Helper T cell (primary cell): ENCODE measurements around the genes SERPINF1 and SMYD4.

- PRO-cap, 2 experiments, result no peak in any of the 2 experiments
Measured at GRCh38 chr17:1462199-1462941, 6.3 kb upstream of the CRK start.

DNA sequence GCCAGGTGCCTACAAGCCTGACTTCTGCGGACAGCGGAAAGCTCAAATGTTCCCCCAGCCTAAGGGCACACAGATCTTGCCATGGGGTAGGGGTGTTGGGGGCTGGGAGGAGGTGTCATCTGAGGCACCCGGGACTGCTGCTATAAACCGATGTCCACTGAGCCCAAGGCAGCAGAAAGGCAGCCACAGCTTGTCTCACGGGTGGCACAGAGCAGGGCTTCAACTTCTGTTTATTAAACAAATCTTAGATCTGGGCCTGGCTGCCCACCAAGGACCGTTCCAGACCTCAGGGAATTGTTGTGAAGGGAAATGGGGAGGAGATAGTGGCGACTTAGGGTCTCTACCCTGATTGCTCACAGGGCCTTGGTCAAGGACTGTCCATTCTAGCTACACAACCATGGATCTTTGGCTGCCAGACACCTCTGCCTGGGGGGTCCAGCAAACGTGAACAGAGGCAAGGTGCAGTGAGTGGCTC lies 3.5 kb downstream of the MYO1C start:
- PRO-cap, 2 experiments, result no peak in any of the 2 experiments

DNA sequence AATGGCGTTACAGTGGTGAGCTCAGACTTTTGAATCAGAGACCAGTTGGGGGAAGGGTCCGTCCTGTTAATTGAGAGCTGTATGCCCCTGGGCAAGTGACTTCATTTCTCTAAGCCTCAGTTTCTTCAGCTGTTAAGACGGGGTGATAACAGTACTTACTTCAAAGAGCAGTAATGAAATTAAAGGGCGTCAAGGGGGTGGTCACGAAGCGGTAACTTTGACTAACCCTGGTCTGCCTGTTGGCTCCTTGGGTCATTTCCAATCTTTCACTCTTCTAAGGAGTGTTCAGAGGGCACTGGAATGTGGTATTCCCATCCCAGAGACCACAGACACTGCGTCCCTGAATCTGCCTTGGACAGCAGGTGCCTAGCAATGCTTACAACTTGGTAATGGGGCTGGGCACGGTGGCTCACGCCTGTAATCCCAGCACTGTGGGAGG lies 8.9 kb upstream of the MYO1C start:
- PRO-cap, 2 experiments, result no peak in any of the 2 experiments

DNA sequence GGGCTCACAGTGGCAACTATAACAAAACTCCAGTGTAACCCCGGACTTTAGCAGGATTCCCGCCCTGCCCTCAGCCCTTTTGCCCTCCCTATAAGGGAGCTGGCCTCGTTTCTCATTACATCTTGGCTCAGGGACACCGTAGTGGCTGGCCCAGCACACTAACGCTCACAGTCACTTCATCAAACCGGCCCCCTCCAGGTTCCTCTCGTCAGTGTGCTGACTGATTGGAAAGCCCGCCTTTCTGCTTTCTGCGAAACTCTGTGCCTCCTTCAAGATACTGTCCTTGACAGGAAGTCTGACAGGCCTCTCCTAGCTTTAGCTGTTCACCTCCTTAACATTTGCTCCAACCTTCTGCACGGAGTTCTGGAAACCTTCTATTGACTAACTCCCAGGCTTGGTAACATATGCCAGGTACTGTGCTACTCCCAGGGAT lies 11.3 kb upstream of the MYO1C start:
- PRO-cap, 2 experiments, result no peak in any of the 2 experiments

GRCh38 chr17:1515185-1516393 lies 823 bp downstream of the INPP5K start:
- PRO-cap, 2 experiments, result no peak in any of the 2 experiments

GRCh38 chr17:1552821-1553467 lies 9.6 kb downstream of the PITPNA start:
- PRO-cap, 2 experiments, result no peak in any of the 2 experiments

GRCh38 chr17:1572340-1573086 lies 9.9 kb upstream of the PITPNA start:
- PRO-cap, 2 experiments, result no peak in any of the 2 experiments

GRCh38 chr17:1577105-1578006 lies 14.8 kb upstream of the PITPNA start:
- PRO-cap, 2 experiments, result no peak in any of the 2 experiments

DNA sequence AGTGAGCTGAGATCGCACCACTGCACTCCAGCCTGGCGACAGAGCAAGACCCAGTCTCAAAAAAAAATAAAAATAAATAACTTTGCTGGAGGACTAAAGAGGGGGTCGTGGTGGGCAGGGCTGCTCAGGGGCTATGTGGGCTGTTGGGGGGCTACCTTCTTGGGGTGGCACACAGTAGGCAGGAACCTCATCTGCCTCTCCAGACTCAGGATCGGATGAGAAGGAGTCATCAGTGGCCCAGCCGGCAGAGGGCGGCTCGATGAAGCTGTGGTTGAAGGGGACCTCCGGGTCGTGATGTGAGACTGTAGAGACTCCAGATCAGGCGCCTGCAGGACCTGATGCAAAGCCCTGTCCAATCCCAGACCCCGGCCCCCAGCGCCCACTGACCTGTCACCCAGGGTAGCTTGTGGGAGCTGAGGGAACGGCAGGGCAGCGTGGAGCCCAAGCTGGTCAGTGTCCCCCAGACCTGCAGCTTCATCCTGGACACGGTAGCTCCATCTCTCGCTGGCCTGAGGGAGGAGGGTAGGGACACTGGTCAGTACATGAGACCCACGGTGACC lies 8.0 kb upstream of the SLC43A2 start:
- PRO-cap, 2 experiments, result no peak in any of the 2 experiments

DNA sequence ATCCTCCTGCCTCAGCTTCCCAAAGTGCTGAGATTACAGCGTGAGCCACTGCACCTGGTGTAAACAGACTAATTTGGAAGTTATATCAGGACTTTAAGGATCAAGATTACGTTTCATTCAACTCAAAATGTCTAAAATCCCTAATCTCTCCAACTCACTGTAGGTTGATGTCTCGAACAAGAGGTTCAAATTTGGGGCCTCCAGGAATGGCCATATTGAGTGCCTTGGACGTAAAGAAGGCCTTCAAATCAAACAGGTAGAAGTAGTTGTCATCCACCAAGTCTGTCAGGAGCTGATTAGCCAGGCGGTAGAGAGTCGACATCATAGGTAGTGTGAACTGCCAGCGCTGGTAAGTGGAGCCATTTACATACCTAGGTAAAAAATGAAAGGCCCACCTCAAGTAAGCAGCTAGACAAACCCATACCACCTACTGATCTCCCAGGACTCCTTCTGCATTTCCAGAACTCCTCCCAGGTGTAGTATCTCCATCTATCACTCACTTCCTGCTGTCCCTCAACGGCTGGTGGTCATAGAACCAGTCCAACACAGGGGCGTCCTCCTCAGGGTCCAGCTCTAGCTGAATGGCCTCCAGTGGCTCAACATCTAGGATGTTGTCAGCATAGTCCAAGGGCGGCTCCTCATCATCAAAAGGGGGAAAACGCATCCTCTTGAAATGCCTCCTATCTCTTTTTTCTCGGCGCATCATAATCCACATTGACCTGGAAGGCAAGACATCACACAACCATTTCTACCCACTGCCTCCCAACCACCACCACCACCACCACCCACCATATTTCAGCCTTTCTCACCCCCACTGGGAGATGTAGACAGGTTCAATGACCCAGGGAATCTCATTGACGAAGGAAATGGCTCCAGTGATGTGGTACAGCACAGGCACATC lies 3.1 kb downstream of the PRPF8 start:
- PRO-cap, 2 experiments, result no peak in any of the 2 experiments

- PRO-cap, 2 experiments, result no peak in any of the 2 experiments
Measured at GRCh38 chr17:1713096-1713356, 2.8 kb upstream of the TLCD2 start.

DNA sequence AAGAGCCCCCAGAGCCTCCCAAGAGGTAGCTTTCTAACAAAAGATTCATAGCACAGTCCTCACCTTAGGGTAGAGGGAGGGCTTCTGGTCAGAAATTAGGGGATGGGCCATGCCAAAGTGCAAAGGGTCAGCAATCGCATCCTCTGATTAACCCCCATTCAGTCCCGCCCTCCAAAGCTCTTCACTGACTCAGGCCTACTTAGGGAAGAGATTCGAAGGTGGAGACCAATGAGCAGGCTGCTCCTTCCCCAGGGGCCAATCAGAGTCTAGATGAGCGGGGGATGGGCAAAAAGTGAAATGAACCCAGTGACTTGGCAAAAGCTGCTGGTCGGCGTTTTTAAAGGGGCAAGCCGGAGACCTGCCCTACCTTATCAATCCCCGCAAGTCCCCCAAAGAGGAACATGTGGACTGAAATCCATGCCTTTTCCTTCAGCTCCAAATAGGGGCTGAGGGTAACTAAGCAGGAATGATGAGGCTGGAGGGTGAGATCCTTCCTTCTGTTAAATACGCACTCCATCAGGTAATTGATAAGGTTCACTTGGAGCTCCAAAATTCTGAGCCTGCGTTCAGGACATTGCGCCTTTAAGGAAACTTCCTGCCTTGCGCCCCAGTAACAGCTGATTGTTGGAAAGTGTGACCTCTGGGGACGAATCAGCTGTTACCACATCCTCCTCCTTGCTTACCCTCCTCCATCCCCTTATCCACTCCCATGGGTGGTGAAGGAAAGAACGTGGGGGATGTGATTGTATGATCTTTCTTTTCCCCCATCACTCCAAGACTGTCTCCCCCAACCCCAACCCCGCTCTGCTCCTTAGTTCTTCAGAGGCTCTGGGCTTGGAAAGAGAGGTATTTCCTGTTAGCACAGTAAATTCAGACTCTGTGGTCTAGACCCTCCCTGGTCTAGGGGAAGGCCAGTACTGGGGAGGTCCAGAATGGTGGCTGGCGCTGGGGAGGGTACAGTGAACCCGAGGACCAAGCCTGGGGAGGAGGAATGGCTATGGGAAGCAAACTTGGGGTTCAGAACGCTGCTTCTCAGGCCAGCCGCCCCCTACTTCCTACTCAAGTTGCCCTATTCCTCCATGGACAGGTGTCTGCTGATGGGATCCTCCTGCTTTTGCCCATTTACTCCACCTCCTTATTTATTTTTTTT lies 7.2 kb upstream of the WDR81 start:
- PRO-cap, 2 experiments, result peak in 2 of 2 experiments; most common plus-strand start position 300 of the sequence (in 1); most common minus-strand start position 173 of the sequence (in 1)

- PRO-cap, 2 experiments, result no peak in any of the 2 experiments
Measured at GRCh38 chr17:1730669-1731370, 6.3 kb downstream of the WDR81 start.

DNA sequence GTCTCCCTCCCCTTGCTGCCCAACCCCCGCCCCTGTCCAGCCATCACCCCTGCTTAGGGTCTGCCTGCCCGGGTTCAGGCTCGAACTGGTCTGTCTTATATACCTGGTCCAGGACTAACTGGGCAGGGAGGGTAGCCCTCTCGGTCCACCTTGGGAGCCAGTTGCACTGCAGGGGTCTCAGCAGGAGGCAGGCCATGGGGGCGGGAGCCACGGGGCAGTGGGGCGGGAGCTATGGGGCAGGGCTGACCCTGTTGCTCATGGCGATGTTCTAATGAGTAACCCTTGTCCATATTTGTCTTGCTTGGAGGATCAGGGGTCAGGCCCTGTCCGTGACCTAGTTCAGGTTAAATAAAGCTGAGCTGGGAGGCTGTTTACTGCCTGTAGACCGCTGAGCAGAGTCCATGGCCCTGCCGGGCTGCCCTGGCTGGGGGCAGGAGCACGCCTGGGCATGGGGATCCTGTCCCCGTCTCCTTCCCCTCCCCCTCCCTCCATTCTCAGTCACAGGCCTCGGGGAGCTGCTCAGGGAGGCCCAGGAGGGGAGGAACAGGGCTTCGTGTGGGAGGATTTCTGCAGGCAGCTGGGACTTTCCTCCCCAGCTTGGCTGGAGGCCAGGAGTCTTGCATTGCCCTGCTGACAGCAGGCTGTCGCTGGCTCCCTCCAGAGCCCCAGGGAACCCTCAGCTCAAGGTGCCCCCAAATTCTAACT lies 6.3 kb upstream of the SERPINF2 start:
- PRO-cap, 2 experiments, result no peak in any of the 2 experiments

- PRO-cap, 2 experiments, result no peak in any of the 2 experiments
Measured at GRCh38 chr17:1743033-1743293, 292 bp downstream of the SERPINF2 start.

GRCh38 chr17:1746766-1747658 lies 4.3 kb downstream of the SERPINF2 start:
- PRO-cap, 2 experiments, result no peak in any of the 2 experiments

GRCh38 chr17:1761605-1762175 lies at the start of gene SERPINF1:
Gene SERPINF1, plus strand, starts transcription at chr17:1762060.
- PRO-cap, 2 experiments, result no peak in any of the 2 experiments

GRCh38 chr17:1775062-1775261 lies 13.1 kb downstream of the SERPINF1 start:
- PRO-cap, 2 experiments, result no peak in any of the 2 experiments

DNA sequence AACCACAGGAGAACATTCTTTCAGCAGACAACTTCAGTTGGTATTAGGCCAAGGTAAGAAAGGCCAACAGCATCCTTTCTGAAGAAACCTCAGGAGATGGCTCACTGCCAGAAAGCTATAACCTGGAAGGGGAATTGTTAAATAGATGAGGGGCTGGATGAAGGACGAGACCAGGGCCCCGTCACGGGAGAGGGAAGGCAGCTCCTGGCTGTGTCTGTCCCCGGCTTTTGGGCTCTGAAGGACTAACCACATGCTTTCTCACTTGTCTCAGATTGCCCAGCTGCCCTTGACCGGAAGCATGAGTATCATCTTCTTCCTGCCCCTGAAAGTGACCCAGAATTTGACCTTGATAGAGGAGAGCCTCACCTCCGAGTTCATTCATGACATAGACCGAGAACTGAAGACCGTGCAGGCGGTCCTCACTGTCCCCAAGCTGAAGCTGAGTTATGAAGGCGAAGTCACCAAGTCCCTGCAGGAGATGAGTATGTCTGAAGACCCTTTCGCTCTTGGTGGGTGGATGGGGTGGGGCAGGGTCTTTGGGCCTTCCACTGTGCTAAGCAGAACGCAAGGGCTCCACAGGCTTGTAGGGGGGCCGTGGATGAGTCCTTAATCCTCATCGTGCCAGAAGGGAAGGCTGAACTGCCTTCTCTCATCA lies 14.5 kb downstream of the SERPINF1 start:
- PRO-cap, 2 experiments, result no peak in any of the 2 experiments

DNA sequence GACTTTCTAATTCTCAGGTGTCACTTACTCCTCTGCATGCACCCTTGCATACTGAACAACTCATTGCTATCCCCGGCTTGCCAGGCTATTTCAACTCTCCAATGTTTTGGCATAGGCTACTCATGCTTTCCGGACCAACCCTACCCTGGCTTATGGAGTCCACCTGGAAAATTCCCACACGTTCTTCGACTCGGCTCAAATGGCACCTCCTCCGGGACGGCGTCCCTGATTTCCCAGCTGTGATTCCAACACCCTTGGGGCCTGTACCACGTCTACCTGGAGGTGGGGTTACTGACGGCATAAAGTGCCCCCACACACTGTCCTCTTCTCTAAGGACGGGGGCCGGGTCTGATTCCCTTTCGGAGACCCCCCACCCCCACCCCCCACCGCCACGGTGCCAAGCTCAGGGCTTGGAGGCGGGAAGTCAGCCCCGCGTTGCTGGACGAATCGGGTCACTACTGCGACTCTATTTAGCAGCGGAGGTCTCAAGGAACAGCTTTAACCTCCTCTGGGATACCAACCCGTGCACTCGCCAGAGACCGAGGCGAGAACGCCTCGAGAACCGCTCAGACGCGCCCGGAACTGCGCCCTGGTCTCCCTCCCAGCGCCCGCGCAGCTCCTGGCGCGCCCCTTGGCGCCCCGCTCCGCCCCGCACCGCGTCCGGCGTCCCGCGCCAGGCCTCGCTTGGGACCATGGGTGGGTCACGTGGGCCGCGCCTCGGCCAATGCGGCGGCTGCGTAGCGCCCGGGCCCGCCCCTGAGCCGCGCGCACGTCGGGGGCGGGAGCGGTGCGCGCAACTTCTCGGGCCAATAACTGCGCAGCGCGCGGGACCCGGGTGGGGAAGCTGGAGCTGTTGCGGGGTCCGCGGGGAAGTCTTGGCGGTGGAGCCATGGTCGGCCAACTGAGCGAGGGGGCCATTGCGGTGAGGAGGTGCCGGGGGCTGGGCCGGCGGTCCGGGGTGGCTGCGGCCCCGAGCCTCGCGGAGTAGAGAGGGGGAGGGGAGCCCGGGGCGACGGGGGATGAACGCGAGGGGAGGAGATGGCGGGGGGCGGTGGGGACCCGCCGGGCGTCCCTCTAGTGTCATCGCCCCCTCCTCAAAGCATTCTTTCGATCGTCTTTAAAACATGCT lies at the start of gene SMYD4:
TSS of gene SMYD4 (minus strand) at position 698 of the 1,129 bp plus-strand sequence.
- PRO-cap, 2 experiments, result peak in 2 of 2 experiments; most common plus-strand start position 812 of the sequence (in 2); most common minus-strand start position 593 of the sequence (in 1)